ENCODE measurements around a stretch of chr12.

GRCh38 chr12:68918876-68919541, 14.0 kb downstream of the CPM start:
- PRO-cap: no peak
- RAMPAGE, long total RNA: no peak

DNA sequence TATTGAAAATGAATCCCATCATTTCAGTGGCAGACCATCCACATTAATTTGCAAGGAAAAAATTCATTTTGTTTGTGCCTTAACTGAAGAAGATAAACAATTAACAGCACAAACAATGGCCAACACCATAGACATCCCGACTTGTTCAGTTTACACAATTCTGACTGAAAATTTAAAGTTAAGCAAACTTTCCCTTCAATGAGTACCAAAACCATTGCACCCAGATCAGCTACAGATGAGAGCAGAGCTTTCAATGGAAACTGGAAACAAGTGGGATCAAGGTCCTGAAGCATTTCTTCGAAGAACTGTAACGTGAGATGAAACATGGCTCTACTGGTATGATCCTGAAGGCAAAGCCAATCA, 138.1 kb upstream of the CPSF6 start:
- PRO-cap: no peak
- RAMPAGE, long total RNA: no peak

DNA sequence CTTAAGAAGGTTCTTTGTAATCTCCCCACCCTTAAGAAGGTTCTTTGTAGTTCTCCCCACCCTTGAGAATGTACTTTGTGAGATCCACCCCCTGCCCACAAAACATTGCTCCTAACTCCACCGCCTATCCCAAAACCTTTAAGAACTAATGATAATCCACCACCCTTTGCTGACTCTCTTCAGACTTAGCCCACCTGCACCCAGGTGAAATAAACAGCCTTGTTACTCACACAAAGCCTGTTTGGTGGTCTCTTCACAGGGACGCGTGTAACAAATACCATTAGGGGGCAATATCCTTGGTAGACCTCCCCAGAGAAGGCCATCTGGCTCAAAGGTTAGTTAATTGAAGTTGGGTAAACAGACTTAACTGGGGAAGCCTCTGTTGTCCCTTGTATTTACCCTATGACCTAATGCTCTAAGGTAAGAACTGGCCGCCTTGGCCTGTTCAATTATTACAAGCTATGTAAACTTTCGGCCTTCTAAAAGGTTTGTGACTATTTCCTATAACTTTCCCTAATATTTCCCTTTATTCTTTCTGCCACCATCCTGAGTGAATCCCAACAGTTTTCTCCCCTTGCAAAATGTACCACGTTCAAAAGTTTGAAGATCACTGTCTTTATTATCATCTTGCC, 15.4 kb upstream of the LYZ start:
- PRO-cap: no peak
- RAMPAGE, long total RNA: no peak

GRCh38 chr12:69470937-69471437, 799 bp downstream of the FRS2 start:
- PRO-cap: no peak
- RAMPAGE, long total RNA: no peak

GRCh38 chr12:70040031-70040748, 203.0 kb upstream of the CNOT2 start:
- PRO-cap: no peak
- RAMPAGE, long total RNA: no peak

GRCh38 chr12:70223163-70224114, 19.8 kb upstream of the CNOT2 start:
- PRO-cap: no peak
- RAMPAGE, long total RNA: no peak

DNA sequence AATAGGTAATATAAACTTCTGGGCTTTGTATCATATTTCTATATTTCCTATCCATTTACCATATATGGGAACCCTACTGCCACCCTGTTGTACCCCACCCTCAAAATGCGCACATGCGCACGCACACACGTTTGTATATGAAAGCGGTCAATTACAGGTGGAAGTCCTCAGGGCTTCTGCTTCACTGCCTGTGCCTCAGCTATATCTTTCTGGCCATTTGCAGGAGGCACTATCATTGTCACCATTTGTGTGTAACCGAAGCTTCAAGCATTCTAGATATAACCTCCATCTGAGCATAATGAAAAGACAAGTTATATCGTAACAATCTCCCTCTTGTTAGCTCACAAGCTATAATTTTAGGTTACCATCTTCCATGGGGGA, 31.3 kb upstream of the KCNMB4 start:
- PRO-cap: no peak
- RAMPAGE, long total RNA: no peak

DNA sequence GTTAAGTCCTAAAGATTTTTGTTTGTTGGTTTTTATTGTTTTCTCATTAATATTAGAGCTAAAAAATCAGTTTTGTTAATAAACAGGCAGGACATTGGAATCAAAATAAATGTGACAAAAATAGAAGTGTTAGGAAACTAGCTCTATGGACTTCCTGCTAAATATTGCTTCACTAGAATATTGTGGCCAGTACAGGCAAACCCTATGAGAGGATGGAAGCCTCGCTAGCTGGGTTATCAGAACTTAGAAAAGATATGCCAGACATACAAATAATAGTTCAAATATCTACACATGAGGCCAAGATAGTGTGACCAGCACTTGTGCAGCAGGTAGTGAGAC, 16.6 kb downstream of the TSPAN8 start:
- PRO-cap: no peak
- RAMPAGE, long total RNA: no peak

- PRO-cap: no peak
- RAMPAGE, long total RNA: no peak
Measured at GRCh38 chr12:71158229-71158925, 578 bp upstream of the TSPAN8 start.

DNA sequence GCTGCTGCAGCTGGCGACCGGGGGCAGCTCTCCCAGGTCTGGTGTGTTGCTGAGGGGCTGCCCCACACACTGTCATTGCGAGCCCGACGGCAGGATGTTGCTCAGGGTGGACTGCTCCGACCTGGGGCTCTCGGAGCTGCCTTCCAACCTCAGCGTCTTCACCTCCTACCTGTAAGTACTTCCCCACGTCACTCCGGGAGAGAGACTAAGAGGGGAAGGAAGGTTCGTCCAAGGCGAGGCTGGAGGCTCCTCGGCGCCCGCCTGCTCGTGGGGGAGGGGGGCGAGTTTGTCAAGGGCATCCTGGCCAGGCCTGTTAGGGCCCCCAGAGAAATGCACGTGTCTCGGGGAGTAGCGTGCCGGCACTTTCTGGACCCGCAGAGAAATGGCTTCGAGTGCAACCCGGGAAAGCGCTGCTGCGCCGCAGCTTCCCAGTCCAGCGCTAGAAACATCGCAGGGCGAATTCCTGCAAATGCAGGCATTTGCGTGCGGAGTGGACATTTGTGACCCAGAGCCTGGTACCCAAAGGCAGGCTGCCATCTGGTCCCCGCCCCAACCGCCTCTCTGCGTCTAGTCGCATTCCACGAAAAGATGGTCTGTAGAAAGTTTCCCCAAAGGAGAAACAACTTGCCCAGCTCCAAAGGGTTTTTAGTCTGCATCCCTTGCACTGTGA, 659 bp downstream of the LGR5 start:
- PRO-cap: no peak
- RAMPAGE, long total RNA: no peak

DNA sequence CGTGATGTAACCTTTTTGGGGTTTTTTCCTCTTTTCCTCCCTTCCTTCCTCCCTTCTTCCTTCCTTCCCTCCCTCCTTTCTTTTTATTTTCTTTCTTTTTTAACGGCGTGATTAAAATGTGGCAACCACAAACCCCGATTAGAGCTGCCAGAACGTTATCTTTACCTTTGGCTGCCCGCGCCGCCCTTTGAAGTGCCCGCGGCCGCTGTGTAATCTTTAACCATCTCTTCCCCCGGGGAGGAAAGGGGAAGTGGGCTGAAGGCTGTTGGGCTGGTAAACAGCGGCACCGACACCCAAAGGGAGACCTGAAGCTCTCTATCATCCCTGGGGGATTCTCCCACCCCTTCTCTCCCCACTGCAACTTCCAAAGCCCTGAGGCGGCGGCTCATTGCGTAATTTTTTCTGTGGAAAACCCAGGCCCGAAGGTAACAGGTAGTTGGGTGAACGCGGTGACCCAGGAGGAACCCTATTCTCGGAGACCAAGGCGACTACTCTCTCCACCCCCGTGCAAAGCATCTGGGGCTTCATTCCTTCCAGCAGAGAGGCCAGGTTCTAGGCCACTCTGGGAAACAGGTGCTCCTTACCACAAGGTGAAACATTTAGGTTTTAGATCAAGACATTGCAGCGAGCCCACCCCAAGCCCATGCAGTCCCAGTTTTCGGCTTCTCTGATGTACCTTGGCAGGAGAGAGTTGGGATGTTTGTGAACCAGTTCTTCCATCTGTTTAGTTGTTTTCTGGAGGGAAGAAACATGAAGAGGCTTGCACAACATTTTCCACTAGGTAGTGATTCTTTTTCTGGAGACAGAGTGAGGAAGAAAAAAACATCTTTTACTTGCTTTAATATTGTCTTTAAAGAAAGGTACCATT, 1.4 kb downstream of the LGR5 start:
- PRO-cap: no peak
- RAMPAGE, long total RNA: no peak

DNA sequence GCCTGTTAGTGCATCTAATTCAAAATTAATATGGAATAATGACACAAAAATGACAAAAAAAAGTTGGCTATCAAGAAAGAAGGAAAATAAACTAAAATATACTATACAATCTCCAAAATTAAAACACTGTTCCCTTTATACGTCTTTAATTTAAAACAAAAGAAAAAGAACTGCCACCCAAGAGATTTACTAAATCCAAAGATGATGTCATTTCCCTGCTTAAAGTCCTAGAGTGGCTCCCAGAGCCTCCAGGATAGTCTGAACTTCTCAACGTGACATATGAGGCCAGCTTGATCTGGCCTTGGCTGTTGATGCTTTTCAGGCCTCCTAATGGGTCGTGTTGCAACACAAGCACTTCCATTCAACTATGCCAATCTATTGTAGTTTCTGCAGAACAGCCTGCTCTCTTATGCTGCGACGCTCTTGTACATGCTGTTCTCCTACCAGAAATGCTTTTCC, 35.6 kb downstream of the LGR5 start:
- PRO-cap: no peak
- RAMPAGE, long total RNA: no peak

DNA sequence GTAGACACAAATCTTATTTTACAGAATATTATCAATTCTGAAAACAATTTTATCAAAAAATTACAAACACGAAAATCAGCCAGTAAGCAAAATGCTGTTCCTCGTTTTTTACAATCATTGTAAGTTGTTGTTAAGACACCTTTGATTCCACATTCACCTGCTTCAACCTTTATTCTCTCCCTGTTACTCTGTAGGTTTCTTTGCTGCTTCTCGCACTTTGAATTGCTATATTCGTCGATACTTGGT, 857.3 kb downstream of the TRHDE start:
- PRO-cap: unidirectional peak, minus-strand start at position 109 of the sequence
- RAMPAGE, long total RNA: no peak

DNA sequence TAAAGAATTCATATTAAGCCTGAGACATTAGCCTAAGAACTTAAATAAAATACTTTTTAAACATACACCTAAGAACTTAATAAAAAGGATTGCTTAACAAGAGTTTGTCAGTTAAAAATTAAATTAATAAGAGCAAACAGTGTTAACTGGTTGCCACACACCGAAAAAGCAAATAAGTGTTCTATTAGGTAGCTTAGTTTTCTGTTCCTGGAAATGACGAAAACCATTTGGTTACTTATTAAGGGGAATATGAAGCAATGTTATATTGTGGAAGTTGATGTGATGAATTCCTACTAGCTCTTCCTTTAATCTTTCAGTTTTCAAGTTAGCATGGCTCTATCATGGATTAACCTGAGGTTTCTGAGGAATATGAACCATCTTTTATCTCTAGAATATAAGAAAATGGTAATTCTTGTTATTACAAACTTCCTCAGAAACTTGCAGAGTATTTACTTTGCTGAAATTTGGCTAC, 245.9 kb downstream of the KCNC2 start:
- PRO-cap: no peak
- RAMPAGE, long total RNA: no peak

- PRO-cap: no peak
- RAMPAGE, long total RNA: no peak
Measured at GRCh38 chr12:75658823-75659236, 147.4 kb upstream of the KRR1 start.

DNA sequence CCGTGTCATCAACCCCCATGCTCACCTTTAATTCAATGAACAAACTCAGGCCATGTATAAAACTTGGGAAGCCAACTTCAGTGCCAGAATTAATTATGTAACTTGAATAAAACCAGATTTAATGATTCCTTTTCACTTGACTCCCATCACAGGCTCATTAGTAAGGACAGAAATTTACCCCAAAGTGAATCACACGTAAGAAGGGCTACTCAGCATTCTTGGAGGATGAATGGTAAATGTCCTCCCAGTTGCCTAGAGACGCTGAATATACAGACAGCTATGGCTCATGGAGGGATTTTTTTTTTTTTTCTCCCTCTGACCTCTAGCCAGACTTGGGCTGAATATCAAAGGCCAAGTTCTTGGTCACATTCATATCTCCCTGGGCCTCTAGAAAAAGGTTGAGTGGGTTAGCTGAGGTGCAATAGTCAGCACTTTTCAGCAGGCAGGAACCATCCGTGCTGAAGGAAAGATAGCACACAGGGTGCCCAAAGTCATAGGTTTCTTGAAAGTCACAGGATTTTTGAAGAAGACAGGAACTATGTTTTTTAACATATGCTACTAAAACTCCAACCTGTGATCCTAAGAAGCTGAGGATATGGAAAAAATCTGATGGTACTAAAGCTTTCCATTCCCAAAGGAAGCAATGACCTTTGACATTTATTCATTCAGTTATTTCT, 130.4 kb downstream of the NAP1L1 start:
- PRO-cap: no peak
- RAMPAGE, long total RNA: no peak

GRCh38 chr12:75978664-75979006, 105.8 kb downstream of the NAP1L1 start:
- PRO-cap: no peak
- RAMPAGE, long total RNA: no peak

GRCh38 chr12:76048685-76049516, 35.6 kb downstream of the NAP1L1 start:
- PRO-cap: no peak
- RAMPAGE, long total RNA: no peak

- PRO-cap: no peak
- RAMPAGE, long total RNA: no peak
Measured at GRCh38 chr12:76055879-76056661, 28.4 kb downstream of the NAP1L1 start.

GRCh38 chr12:76319469-76320070, 28.6 kb downstream of the BBS10 start:
- PRO-cap: no peak
- RAMPAGE, long total RNA: no peak